ENCODE data around the gene ZNF195.

- PRO-cap, 3 experiments, result no peak in any of the 3 experiments
- RAMPAGE, long total RNA, 4 experiments, result no peak in any of the 4 experiments
- RRBS, result 66% methylated on average over 3 of the region's 28 CpGs
These were observed 138.4 kb downstream of the KCNQ1 start for GRCh38 chr11:2583079-2583652.

GRCh38 chr11:2729937-2730354 lies 155.6 kb downstream of the CDKN1C start:
- PRO-cap, 3 experiments, result no peak in any of the 3 experiments
- RAMPAGE, long total RNA, 4 experiments, result no peak in any of the 4 experiments
- RRBS, result no CpG with 5 or more reads among the region's 9 CpGs

- PRO-cap, 3 experiments, result no peak in any of the 3 experiments
- RAMPAGE, long total RNA, 4 experiments, result no peak in any of the 4 experiments
- RRBS, result no CpG with 5 or more reads among the region's 23 CpGs
These were observed 60.2 kb downstream of the CDKN1C start for GRCh38 chr11:2825226-2825946.

DNA sequence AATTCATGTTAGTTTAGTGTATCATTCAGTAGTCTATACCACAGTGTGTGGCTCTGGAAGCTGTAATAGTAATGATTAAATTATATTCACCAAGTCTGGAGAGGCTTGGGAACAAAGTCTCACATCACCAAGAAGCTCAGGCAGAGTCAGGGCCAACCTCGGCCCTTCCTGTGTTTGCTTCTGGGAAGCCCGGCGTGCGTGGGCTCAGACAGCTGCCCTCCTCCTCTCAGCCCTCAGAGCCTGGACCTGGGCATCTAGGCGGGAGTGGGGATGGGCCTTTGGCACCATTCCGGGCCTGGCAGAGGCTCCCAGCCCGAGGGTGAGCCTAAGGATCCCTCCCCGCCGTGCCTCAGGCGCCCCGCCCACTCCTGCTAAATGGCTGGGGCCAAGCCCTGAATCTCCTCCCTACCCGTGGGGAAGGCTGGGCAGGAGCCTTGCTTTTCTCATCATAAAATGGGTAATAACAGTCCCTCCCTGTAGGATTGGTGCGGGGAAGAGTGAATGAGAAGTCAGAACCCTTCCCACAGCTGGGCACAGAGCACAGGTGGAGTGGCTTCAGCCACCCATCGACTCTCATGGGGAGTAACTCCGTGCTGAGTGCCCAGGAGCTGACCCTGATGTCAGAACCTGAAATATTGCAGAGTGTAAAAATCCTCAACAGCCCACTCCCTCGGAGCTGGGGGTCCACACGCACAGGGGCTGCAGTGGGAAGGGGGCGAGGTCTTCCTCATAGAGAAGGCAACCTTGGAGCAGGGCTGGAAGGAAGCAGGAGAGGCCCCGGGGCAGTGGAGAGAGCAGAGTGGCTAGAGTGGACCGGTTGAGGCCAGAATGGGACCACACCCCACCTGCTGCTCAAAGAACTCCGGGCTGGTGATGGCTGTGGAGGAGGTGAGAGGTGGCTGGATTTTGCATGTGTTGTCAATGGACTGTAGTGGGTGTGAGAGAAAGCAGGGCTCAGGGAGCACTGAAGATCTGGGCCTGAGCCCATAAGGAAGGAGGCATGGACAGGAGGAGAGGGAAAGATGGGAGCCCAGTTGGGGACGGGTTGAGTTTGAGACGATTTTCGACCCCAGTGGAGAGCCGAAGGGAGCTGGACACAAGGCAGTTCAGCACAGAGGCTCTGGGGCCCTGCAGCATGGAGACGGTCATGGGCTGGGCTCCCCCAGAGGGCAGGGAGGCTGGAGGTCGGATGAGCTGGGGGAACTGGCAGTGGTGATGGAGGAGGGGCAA lies 2.4 kb downstream of the SLC22A18 start:
- PRO-cap, 3 experiments, result no peak in any of the 3 experiments
- RAMPAGE, long total RNA, 4 experiments, result no peak in any of the 4 experiments
- RRBS, result 81% methylated on average over 7 of the region's 27 CpGs

- PRO-cap, 3 experiments, result no peak in any of the 3 experiments
- RAMPAGE, long total RNA, 4 experiments, result no peak in any of the 4 experiments
- RRBS, result no CpG with 5 or more reads among the region's 16 CpGs
These were observed 14.5 kb upstream of the PHLDA2 start for GRCh38 chr11:2943534-2944370.

- PRO-cap, 3 experiments, result no peak in any of the 3 experiments
- RAMPAGE, long total RNA, 4 experiments, result no peak in any of the 4 experiments
- RRBS, result 42% methylated on average over 3 of the region's 17 CpGs
These were observed 7.7 kb downstream of the OSBPL5 start for GRCh38 chr11:3157340-3157915.

DNA sequence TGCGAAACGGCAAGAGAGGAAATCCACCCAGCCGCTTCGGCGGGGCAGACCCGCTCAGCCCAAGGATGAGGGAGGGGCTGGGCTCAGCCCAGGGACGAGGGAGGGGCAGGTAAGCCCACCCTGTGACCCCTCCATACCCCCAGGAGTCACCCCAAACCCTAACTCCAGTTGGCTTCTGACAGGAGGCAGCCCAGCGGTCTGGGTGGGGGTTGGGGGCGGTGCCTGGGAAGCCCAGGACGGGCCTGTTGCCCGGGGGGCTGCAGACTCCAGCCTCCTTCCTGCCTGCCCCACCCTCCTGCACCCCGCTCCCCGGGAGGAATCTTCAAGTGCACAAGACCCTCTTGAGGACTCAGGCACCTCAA lies 905 bp downstream of the OSBPL5 start:
- PRO-cap, 3 experiments, result no peak in any of the 3 experiments
- RAMPAGE, long total RNA, 4 experiments, result no peak in any of the 4 experiments
- RRBS, result 10% methylated on average over 3 of the region's 13 CpGs

DNA sequence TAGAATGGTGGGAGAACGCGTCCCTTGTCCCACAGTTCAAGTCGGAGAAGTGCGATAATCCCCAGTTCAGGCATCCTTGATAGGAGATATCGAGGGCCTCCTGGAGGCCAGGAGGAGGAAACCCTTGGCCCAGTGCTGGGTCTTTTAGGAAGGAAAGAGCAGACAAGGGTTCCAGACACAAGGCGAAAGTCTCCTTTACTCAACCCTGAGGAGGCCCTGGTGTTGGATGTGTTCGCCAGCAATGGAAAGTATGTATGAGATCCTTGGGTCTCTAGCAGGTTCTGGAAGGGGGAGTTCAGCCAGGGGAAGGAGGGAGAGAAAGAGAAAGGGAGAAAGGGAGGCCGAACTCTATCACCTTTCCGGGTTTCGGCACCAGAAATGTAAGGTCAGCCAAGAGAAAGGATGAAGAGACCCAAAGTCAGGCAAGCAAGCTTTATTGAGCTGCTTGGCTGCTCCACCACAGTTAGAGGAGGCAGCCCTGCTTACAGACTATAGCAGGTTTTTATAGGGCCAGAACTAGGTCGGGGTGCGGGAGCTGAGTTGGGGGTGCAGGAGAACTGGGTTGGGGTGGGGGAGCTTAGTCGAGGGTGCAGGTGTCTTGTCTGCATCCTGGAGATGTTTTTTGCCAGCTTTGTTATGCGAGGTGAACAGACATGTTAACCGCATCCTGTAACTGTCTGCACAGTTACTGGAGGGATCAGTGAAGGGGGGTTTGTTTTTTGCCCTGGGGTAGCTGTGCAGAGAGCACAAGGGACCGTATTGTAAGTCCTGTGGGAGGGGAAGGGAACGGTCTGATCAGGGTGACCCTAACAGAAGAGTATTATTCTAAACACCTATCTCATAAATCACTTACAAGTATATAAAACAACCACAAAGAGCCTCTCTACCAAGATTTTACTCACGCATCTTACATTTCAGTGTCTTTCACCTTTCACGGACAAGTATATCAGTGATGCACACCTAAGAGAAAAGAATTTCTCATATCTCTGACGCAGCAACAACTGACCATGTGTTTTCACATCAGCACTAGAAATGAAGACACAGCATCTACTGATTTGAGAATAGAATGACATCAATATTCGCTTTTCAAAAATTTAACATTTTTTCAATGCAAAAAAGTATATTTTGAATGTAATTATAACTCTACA lies 21.1 kb downstream of the ZNF195 start:
- PRO-cap, 3 experiments, result no peak in any of the 3 experiments
- RAMPAGE, long total RNA, 4 experiments, result no peak in any of the 4 experiments
- RRBS, result 97% methylated on average over 2 of the region's 21 CpGs

DNA sequence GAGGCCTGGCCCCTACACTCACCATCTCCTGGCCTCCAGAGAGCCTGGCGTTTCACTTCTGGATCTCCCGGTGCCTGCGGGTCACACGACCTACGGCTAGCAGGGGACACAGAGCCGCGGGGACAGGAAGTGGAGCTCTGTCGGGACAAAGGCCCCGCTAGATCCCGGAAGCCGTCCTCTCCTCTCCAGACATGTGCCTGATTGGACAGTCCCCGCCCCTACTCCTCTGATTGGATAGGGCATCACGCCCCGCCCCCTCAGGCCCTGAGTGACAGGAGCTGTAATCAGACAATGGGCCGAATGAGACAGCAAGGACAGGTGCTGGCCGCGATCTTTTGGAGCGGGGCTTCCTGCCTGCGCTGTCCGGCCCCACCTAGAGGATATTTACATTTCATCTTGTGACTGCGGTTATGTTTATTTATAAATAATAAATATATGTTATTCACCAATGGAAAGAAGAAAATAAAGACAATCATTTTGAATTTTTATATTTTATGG lies at the start of gene ZNF195:
Gene ZNF195 (minus strand): TSS at position 131 of the 498 bp plus-strand sequence.
- PRO-cap, 3 experiments, result peak in 3 of 3 experiments; most common plus-strand start position 299 of the sequence (in 2); most common minus-strand start position 124 of the sequence (in 3)
- RAMPAGE, long total RNA, 4 experiments, result start-site peak on the minus strand in 3 of 4 experiments, centred at positions 105 to 115 of the sequence, 24 to 166 reads per replicate
- RRBS, result under 1% methylated on average over 8 of the region's 21 CpGs

- PRO-cap, 3 experiments, result no peak in any of the 3 experiments
- RAMPAGE, long total RNA, 4 experiments, result no peak in any of the 4 experiments
- RRBS, result no CpG with 5 or more reads among the region's 9 CpGs
These were observed 98.7 kb upstream of the ZNF195 start for GRCh38 chr11:3477503-3478106.

DNA sequence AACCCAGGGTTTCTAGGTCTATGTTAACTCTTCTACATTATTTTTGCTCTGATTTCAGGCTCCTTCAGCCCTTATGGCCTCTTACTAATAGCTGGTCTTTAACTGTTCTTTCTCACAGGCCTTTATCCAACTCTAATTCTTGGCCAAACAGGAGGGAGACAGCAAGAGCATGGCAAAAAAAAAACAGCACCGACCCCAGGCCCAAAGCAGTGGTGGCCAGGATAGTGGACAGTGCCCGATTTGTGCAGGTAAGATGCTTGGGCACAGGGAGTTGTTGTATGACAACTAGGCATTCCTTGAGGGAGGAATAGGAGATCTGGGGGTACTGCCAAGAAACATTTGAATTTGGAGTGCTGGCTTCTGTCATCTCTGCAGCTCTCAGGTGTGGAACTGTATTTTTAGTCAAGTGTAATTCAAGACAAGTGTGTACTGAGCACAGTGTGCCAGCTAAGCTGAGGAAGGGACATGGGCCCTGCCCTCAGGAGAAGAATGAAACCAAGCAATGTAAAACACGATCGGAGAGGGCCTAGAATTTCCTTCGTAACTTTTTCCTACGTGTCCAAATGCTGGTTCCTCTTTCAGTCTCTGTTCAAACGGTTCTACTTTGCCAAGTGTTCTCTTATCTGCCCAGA lies 27.9 kb downstream of the ART5 start:
- PRO-cap, 3 experiments, result no peak in any of the 3 experiments
- RAMPAGE, long total RNA, 4 experiments, result no peak in any of the 4 experiments
- RRBS, result no CpG with 5 or more reads among the region's 7 CpGs

- PRO-cap, 3 experiments, result no peak in any of the 3 experiments
- RAMPAGE, long total RNA, 4 experiments, result no peak in any of the 4 experiments
- RRBS, result no CpG with 5 or more reads among the region's 5 CpGs
These were observed 14.9 kb downstream of the RHOG start for GRCh38 chr11:3825675-3826397.

GRCh38 chr11:3834364-3834577 lies 6.5 kb downstream of the RHOG start:
- PRO-cap, 3 experiments, result no peak in any of the 3 experiments
- RAMPAGE, long total RNA, 4 experiments, result no peak in any of the 4 experiments
- RRBS, result no CpG with 5 or more reads among the region's 2 CpGs

DNA sequence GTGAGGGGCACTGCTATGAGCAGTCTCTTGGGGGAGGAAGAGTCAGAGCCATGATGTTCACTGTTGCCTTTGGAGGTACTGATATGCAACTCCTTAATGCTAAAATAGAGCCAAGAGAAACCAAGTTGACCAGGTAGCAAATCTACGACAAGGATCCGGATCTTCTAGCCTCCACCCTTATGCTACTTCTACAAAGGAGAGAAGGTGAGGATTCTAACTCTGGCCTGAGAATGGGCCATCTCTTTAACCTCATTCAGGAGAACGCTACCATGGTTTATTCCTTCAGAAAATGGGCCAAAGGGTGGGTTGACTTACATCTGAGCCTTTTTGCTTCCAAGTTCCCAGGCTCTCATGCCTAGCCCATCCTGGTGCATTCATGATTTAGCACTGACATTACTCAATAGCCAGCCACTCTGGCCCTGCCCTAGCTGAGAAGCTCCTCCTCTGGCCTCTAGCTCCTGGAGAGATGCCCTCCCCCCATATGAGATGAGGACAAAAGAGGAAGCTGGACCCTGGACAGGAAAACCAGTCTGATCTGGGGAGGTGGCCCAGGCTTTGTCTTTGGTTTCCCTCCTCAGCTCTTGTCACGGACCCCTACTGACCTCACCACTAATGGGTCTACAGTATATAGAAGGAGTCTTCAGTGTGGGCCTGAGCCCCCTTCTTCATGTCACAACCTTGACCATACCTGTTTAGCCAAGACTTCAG lies 3.1 kb downstream of the RHOG start:
- PRO-cap, 3 experiments, result peak in 3 of 3 experiments; most common plus-strand start position 528 of the sequence (in 3); most common minus-strand start position 367 of the sequence (in 1)
- RAMPAGE, long total RNA, 4 experiments, result no peak in any of the 4 experiments
- RRBS, result no CpG with 5 or more reads among the region's 4 CpGs

DNA sequence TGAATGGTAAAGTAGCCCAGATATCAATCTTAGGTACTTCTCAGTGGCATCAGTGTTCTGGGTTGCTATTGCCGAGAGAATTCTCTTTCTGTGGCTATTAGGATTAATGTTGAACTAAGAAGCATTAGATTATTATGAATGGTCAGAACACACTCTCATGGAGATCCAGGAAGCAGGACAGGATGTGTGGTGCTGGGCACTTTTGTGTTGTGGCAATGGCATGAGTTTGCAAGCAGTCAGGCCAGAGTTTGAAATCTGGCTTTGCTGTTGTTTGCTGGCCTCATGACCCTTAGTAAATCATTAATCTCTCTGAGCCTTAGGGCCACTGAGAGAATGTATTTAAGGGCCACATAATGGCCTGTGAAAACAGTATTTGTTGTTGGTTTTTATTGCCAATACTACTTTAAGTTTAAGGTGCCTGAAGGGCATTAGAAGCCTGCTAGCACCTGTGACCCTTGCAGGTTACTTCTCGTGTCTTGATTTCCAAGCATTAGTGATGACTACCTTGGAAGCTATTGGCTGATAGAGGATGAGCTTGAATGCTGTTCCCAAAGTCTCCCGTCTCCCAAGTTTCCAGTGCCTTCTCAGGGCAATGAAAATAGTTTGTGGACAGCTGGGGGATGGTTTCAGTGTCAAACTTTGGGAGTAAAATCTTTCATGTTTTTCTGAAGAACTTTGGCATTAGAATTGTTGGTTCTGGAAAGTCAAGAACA lies 24.5 kb downstream of the STIM1 start:
- PRO-cap, 3 experiments, result no peak in any of the 3 experiments
- RAMPAGE, long total RNA, 4 experiments, result no peak in any of the 4 experiments
- RRBS, result no CpG with 5 or more reads among the region's 3 CpGs

DNA sequence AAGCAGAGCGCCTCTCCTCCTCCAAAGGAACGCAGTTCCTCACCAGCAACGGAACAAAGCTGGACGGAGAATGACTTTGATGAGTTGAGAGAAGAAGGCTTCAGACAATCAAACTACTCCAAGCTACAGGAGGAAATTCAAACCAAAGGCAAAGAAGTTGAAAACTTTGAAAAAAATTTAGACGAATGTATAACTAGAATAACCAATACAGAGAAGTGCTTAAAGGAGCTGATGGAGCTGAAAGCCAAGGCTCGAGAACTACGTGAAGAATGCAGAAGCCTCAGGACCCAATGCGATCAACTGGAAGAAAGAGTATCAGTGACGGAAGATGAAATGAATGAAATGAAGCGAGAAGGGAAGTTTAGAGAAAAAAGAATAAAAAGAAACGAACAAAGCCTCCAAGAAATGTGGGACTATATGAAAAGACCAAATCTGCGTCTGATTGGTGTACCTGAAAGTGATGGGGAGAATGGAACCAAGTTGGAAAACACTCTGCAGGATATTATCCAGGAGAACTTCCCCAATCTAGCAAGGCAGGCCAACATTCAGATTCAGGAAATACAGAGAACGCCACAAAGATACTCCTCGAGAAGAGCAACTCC lies 93.8 kb upstream of the RRM1 start:
- PRO-cap, 3 experiments, result no peak in any of the 3 experiments
- RAMPAGE, long total RNA, 4 experiments, result no peak in any of the 4 experiments
- RRBS, result no CpG with 5 or more reads among the region's 14 CpGs

DNA sequence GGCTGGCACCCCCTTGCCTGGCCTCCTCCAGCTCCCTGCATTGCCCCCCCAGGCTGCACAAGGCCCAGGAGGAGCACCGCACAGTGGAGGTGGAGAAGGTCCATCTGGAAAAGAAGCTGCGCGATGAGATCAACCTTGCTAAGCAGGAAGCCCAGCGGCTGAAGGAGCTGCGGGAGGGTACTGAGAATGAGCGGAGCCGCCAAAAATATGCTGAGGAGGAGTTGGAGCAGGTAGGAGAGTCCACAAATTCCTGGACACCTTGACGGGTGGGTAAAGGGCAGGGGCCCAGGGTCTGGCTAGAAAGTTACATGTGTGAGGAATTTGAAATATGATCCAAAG lies 20.2 kb upstream of the RRM1 start:
- PRO-cap, 3 experiments, result no peak in any of the 3 experiments
- RAMPAGE, long total RNA, 4 experiments, result no peak in any of the 4 experiments
- RRBS, result no CpG with 5 or more reads among the region's 8 CpGs

DNA sequence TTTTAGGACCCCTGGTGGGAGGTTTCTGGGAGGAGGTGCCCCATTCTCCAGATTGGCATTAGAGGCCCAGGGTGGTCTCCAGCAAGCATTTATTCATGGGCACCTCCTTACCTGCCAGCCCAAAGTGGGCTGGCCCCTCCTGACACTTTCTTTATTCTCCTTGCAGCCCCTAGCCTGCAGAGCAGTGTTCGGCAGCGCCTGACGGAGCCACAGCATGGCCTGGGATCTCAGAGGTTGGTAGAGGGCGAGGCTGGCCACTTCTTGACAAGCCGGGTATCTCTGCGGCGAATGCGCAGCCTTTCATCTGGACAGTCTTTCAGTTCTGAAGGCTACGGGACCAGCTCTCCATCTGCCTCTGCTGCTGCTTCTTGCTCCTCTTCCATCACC lies 8.3 kb upstream of the RRM1 start:
- PRO-cap, 3 experiments, result no peak in any of the 3 experiments
- RAMPAGE, long total RNA, 4 experiments, result no peak in any of the 4 experiments
- RRBS, result no CpG with 5 or more reads among the region's 9 CpGs

- PRO-cap, 3 experiments, result no peak in any of the 3 experiments
- RAMPAGE, long total RNA, 4 experiments, result no peak in any of the 4 experiments
- RRBS, result no CpG with 5 or more reads among the region's 8 CpGs
These were observed 6.3 kb downstream of the OR52A5 start for GRCh38 chr11:5131679-5132490.

DNA sequence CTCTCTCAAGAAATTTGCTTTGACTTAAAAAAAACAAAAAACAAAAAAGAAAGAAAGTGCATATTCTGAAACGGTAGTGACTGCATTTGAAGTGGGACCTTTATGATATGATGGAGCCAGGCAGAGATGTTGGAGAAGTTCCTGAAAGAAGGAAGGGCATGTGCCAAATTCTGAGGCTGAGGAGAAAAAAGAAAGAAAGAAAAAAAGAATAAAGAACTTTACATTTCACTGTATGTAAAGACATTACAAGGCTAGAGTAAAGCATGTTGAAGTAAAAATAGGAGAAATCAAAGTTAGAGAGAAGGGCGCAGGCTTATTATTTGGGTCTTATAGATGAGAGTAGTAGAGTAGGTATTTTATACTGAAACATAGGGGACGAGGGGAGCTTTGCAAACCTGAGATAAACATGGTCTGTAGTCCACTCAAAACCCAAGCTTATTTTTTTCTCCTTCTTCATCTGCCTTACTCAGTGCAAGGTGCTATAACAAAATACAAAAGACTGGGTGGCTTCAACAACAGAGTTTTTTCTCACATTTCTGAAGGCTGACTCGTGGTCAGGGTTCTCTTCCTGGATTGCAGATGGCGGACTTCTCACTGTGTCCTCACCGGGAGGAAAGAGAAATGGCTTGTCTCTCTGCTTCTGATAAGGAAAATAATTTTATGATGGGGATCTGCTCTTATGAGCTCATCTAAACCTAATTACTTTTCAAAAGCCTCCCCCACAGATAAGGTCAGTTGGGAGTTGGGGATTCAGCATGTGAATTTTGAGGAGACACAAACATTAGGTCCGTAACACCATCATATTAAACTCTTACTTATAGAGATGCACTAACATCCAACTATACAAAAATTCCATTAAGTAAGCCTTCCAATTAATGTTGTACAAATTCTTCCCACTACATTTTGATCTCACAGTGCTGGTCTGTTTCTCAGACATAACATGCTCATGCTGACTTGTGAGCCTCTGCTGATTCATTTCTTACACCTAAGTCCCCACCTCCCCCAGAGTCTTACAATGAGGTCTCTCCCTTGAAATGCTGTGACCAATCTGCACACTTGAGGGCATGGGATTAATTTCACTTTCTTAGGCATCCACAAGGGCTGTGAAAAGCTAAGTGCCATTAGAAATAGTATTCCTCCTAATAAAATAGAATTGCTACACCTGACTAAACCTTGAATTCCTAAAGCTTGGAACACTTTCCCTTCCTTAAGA lies 2.5 kb downstream of the HBG1 start:
- PRO-cap, 3 experiments, result no peak in any of the 3 experiments
- RAMPAGE, long total RNA, 4 experiments, result no peak in any of the 4 experiments
- RRBS, result no CpG with 5 or more reads among the region's 7 CpGs